ENCODE measurements around the genes FBXL16 and RPUSD1.

DNA sequence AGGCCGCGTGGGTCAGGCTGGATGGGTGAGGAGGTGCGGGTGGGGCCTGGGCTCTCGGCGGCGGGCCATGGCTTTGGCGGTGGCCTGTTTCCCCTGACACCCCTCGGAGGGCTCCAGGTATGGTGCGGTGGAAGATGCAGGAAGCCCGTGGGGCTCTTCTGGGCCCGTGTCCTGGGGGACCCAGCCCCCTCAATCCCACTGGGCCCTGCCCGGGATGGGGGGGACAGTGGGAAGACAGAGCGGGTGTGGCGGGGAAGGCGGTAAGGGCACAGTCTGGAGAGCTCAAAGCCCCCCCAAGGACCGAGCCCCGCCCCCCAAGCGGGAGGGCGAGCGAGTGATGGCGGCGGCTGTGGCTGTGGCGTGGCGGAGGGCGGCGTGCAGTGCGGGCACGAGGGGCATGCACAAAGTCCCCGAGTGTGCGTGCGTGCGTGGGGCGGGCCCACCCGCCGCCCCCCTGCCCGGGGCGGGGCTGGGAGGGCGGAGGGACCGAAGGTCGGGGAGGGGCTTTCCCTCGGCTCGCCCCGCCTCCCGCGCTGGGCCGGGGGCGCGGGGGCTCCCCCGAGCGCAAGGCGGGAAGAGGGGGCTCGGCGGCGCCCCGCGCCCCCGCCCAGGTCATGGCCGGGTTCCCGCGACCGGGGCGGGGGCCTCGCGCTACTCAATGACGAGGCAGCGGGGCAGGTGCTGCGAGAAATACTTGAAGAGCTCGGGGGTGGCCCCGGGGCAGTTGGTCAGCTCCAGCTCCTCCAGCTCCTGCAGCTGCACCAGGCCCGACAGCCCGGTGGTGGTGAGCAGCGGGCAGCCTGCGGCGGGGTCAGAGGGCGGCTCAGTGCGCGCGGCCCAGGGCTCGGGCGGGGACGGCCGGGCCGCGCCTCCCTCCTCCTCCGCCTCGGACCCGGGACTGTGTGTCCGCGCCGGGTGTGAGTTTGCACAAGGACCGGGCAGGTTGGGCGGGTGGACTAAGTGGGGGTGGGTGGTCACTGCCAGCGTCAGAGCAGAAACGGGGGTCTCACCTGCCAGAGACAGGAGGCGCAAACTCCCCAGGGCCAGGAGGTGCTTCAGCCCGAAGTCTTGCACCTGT, 3.8 kb upstream of the WDR24 start:
- RRBS, result 64% methylated on average over 42 of the region's 96 CpGs

GRCh38 chr16:705664-706166, at the start of gene FBXL16:
Gene FBXL16, minus strand, starts transcription at chr16:705801.
- RRBS, result 2% methylated on average over 34 of the region's 80 CpGs

- RRBS, result 2% methylated on average over 37 of the region's 70 CpGs
These were observed at the start of gene RPUSD1 for GRCh38 chr16:787826-788506. Gene RPUSD1, minus strand, starts transcription at chr16:788381.

DNA sequence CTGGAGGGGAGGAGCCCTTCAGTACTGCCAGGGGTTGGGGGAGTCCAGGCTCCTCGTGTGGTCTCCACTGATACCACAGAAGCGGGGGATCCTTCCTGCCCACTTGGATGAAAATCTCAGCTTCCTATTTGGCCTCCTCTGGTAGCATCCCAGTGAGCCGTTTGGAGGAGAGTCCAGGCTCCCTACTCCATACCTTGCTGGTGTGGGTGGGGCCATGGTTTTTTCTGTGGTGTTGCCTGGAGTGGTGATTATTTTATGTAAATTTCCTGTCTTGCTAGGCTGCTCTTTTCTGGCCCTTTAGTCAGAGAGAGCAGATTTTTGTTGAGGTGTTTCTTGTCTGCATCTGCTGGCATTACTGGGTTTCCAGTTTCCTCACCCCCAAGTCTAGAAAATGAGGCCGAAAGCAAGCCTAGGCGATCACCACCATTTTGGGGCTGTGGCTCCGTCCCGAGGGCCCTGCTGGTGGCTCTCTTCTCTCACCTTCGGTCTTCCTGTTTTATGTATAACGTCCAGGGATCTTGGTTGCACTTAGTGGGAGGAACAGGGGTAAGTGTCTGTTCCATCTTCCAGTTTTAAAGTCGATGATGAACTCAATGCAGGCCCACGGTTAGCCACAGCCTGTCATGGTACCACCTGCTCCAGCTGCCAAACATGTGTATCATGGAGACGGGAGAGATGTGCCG, 66.1 kb upstream of the GNG13 start:
- RRBS, result no CpG with 5 or more reads among the region's 13 CpGs

- RRBS, result 6% methylated on average over 9 of the region's 23 CpGs
These were observed 4.8 kb downstream of the C1QTNF8 start for GRCh38 chr16:1091088-1091820.

- RRBS, result 60% methylated on average over 4 of the region's 33 CpGs
These were observed 1.8 kb upstream of the C1QTNF8 start for GRCh38 chr16:1097622-1098389.

- RRBS, result no CpG with 5 or more reads among the region's 14 CpGs
These were observed 620 bp downstream of the TPSD1 start for GRCh38 chr16:1256497-1256880.

DNA sequence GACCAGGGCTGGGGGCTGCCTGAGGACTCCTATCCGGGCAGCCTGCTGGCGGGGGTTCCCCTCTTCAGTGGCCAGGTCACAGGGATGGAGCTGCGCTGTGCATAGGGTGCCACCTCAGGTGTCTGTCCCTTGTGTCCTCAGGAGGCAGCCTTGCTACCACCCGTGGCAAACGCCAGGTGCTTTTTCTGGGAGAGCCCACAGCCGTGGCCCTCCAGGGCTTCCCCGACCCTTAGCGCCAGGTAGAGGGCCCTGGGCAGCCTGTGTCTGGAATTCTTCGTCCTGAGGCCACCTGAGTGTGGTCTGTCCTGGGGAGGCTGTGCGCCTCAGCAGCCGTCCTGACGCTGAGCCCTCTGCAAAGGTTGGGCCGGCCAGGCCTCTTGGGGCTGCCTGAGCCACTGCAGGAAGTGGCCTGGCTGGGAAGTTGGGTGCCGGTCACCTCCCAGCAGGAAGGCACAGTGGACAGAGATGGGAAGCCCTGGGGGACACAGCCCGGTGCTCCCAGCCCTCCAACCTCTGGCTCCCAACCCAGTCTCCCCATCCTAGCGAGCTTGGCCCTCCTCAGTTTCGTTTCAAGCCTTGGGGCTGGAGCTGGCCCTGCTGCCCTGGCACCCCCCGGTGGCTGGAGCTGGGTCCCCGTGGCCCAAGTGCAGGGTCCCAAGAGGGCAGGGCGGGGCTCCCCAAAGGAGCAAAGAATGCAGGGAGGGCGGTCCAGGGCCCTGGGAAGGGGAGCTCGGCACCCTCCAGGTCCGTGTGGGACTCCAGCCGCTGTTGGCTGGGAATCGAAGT, 7.6 kb upstream of the BAIAP3 start:
- RRBS, result 55% methylated on average over 5 of the region's 25 CpGs

DNA sequence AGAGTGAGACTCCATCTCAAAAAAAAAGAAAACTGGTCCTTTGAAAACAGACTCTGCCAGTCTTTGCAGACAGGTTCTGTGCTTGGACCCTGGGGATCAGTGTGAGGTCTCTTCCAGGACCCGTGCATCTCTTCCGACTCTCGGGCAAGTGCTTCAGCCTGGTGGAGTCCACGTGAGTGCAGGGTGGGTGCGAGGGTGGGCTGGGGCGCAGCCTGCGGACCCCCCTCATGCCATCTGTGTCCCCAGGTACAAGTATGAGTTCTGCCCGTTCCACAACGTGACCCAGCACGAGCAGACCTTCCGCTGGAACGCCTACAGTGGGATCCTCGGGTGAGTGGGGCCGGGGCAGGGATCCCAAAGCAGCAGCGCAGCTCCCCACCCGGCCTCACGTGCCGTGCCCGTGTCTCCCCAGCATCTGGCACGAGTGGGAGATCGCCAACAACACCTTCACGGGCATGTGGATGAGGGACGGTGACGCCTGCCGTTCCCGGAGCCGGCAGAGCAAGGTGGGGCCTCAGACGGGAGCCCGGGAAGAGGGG, 10.0 kb downstream of the GNPTG start:
- RRBS, result 97% methylated on average over 11 of the region's 29 CpGs

DNA sequence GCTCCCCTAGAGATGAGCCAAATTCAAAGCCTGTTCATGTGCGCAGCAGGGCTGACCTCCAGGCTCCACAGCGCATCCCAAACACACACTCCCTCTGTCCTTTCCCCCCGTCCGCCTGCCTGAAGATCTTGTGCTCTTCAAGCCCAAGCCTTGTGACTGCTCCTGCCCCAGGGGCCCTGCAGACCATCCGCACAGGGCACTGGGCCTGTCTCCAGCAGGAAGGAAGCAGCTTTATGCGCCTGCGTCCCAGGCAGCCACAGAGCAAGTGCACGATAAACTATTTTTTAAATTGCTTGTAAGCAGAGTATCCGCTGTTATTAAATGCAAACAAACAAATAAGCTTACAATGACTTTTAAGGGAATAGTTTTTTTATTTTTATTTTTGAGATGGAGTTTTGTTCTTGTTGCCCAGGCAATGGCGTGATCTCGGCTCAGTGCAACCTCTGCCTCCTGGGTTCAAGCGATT, 2.9 kb downstream of the CLCN7 start:
- RRBS, result no CpG with 5 or more reads among the region's 12 CpGs

GRCh38 chr16:1548648-1549331, 15.3 kb downstream of the TMEM204 start:
- RRBS, result no CpG with 5 or more reads among the region's 31 CpGs

DNA sequence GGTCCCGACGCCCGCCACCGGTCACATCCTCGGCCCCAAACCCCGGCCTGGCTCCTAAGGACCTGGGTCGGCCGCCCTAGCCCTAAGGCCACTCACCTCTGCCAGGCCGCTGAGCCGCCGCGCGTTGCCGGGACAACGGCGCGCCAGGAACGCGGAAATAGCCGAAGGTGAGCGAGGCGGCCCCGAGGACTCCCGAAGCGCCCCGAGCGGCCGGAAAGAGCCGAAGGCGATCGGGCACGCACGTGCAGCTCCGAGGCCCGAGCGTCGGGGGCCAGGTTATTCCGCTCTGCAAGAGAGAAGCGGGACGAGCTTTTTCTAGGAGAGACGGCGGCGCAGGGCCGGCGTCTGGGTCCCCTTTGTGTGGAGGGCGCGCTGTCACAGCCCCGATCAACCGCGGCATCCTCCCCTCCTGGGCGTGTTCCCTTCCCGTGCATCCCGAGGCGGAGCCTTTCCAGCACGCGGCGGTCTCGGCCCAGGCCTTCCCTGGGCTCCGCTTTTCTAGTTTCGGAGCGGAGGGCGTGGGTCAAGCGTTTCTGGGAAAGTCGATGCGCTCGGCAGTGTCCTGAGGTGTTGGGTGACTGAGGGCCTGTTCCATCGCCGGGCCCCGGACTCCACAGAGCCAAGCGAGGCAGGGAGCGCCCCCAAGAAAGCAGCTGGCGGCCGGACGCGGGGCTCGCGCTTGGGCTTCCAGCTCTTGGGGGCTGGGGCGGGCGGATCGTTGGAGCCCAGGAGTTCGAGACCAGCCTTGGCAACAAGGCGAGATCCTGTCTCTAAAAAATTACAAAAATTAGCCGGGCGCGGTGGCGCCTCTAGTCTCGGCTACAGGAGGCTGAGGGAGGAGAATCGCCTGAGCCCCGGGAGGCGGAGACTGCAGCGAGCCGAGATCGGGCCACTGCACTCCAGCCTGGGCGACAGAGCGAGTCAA, 1.0 kb downstream of the IFT140 start:
- RRBS, result under 1% methylated on average over 45 of the region's 95 CpGs

DNA sequence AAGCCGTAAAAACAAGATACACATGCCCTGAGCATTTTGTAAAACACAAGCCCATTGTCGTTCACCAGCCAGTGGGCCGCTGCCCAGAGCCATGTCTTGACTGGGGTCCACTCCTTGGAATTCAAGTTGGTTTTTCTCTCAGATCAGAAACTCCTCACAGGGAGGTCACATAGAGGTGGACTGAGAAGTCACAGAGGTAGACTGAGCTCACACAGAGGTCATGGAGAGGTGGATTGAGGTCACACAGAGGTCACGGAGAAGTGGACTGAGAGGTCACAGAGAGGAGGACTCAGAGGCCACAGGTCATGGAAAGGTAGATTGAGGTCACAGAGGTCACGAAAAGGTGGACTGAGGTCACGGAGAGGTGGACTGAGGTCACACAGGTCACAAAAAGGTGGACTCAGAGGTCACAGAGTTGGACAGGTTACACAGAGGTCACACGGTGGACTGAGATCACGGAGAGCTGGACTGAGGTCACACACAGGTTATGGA, 27.2 kb upstream of the JPT2 start:
- RRBS, result no CpG with 5 or more reads among the region's 8 CpGs

- RRBS, result 2% methylated on average over 21 of the region's 36 CpGs
These were observed 869 bp downstream of the MAPK8IP3 start for GRCh38 chr16:1706699-1707428.

DNA sequence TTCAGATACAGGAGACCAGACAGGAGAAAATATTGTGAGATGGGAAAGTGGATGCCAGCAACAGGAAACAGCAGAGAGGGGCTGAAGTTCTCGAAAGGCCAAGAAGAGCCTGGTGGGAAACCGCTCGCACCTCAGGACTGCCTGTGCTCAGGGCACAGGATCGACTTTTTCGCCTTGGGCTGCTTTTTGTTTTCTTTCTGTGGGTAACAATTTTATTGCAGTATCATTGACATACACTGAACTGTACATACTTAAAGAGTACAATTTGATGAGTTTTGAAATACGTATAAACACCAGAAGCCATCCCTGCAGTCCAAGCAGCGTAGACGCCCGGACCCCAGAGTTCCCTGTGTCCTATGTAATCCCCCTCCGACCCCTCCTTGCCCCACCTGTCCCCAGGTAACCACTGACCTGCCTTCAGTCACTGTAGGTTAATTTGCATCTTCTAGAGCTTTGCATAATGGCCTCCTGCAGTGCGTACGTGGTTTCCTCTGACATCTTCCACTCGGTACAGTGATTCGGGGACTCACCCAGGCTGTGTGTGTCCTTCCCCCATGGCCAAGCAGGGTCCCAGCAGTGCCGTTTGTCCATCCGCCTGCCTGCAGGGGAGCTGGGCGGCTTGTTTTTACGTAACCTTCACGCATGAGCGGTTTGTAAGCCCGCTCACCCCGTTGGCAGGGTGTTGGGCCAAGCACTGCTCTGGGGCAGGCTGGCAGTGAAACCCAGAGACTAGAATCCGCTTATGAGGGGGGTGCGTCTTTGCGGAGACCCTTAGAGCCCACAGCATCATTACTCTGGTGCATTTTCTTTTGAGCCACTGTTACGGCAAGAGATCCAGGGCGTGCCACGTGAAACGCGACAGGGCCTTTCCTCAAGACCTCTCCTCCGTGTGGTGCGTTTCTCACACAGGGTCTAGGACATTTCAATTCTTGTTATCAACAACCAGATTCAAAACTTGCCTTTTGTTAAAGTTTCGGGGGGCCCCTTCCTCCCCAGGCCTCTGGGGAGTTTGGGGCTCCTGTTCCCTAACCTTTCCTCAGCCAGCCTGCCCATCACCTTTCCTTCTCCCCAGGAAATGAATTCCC, 7.9 kb downstream of the MAPK8IP3 start:
- RRBS, result no CpG with 5 or more reads among the region's 33 CpGs

DNA sequence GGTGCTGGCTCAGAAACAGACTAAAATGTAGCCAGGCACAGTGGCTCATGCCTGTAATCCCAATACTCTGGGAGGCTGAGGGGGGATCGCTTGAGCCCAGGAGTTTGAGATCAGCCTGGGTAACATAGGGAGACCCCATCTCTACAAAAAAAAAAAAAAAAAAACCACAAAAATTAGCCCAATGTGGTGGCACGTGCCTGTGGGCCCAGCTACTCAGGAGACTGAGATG, 13.4 kb downstream of the MAPK8IP3 start:
- RRBS, result no CpG with 5 or more reads among the region's 2 CpGs

GRCh38 chr16:1773342-1773888, 481 bp upstream of the MRPS34 start:
- RRBS, result under 1% methylated on average over 27 of the region's 67 CpGs

GRCh38 chr16:1776360-1777326, 3.7 kb upstream of the MRPS34 start:
- RRBS, result no CpG with 5 or more reads among the region's 40 CpGs

GRCh38 chr16:1780591-1781494, 1.5 kb downstream of the SPSB3 start:
- RRBS, result 74% methylated on average over 6 of the region's 24 CpGs

GRCh38 chr16:1809088-1809723, 15.7 kb upstream of the IGFALS start:
- RRBS, result 86% methylated on average over 16 of the region's 31 CpGs